Airway epithelial cell (primary cell): ENCODE measurements around a stretch of chr3.

GRCh38 chr3:192943191-192943894 lies 25.7 kb upstream of the MB21D2 start:
- RAMPAGE, long total RNA = no peak

GRCh38 chr3:193555614-193556216 lies 1.0 kb upstream of the ATP13A4 start:
- RAMPAGE, long total RNA = no peak

GRCh38 chr3:193711366-193711915 lies 118.4 kb downstream of the OPA1 start:
- RAMPAGE, long total RNA = no peak

DNA sequence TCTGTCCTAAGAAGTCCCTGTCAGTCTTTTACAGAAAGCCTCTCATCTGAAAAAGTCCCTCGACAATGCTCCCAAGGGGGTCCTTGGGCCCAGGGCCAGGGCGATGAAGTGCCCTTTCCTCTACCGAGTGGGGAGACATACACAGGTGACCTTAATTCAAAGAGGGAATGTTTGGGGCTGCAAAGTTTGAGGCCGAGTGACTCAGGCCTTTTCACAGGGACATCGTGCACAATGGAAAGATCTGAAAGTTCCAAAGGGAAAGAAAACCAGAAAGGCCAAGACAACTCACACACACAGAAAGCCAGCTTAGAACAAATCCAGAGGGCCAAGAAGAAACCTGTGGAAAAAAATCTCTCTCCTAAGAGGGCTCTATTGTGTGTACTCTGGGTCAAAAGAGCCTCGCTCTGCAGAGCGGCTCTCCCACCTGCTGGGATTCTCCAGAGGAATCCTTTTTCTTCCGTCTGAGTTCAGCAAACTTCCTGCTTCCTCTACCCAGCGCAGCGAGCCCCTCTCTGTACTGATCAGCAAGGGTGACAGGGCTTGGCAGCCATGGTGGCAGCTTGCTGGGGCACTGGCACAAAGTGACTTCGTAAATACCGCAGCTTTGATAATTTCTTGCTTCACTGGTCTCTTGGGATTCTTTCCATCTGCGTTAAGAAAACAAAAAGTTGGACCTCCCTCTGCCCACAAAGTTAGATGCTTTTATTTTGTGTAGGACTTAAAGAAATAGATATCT lies 259.1 kb downstream of the OPA1 start:
- RAMPAGE, long total RNA = no peak

DNA sequence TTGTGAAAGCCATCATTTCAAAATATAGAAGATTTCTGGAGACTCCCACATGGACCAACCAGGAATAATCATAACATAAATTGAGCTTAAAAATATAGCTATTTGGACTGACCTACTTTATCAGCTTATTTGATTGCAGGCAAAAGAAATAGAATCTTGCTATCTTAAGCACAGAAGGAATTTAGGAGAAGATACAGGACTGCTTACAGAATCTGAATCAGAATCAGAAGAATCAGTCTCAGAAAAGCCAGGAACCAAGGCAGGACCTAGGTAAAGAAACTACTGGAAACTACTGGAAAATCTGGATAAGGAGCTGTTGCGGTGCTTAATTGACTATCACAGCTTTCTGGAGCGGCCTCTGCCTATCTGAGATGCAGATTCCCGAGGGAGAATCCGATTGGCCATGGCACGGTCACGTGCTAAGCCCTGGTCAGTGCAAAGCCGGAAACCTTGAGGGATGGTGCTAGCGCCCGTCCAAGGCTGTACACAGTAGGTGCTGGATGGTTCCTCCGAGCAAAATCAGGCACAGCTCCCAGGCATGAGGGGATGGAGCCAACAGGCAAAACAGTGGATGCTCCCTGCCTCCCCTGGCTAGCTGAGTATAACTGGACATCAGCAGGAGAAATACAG lies 238.8 kb upstream of the HES1 start:
- RAMPAGE, long total RNA = no peak

GRCh38 chr3:193910652-193911447 lies 225.1 kb upstream of the HES1 start:
- RAMPAGE, long total RNA = no peak

DNA sequence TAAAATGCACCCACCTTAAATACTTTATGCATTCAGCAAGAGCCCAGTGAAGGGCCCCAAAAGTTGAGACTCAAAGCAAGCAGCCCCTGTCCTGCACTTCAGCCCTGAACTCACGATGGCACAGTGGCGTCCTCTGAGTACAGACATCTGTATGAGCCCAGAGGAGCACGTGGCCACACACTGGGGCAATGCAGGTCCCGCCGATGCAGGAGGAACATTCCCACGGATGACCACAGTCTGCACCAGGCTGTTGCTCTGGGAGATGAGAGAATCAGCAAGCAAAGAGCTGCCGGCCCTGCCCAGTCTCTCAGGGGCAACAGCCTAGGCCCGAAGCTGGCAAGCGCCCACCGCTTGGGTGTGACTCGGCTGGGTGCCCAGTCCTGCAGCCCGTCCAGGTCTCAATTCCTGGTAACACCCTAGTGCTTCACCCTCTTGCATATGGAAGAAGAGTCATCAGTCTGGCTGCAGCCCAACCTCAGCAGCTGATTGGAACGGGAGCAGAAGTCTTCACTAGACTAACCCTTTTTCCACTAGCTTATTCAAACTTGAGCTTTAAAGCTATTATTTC lies 153.7 kb upstream of the HES1 start:
- RAMPAGE, long total RNA = no peak

DNA sequence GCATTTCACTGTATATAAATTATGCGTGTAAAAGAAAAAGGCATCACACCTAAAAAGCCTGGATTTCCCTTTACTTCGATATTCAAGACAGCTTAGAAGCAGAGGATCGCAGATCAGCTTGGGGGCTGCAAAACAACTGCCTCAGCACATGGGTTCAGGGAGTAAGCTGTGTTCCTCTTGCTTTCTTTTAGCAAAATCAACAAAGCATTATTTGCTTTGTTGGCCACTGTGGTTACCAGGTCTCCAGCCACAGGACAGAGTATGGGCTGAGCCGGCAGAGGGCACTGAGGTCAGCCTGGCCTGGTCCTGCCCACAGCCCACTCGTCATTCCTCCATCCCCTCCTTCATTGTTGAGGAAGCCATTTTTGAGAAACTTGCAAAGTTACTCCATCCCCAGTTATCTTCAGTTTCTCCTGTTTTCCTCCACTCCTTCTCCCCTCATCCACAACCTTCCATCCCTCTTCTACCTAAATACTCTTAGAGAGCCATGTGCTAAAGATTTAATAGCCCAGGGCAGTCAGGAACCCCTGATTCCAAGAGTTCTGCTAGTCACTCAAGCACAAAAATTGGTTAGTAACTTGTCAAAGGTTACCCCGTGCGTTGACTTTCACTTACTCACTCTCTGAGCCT lies 60.1 kb upstream of the HES1 start:
- RAMPAGE, long total RNA = no peak

GRCh38 chr3:194130543-194131820 lies 5.0 kb upstream of the HES1 start:
- RAMPAGE, long total RNA = no peak

- RAMPAGE, long total RNA = no peak
Measured at GRCh38 chr3:194136746-194137393, 922 bp downstream of the HES1 start.

DNA sequence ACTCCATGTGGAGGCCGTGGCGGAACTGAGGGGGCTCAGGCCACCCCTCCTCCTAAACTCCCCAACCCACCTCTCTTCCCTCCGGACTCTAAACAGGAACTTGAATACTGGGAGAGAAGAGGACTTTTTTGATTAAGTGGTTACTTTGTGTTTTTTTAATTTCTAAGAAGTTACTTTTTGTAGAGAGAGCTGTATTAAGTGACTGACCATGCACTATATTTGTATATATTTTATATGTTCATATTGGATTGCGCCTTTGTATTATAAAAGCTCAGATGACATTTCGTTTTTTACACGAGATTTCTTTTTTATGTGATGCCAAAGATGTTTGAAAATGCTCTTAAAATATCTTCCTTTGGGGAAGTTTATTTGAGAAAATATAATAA lies 2.2 kb downstream of the HES1 start:
- RAMPAGE, long total RNA = no peak

DNA sequence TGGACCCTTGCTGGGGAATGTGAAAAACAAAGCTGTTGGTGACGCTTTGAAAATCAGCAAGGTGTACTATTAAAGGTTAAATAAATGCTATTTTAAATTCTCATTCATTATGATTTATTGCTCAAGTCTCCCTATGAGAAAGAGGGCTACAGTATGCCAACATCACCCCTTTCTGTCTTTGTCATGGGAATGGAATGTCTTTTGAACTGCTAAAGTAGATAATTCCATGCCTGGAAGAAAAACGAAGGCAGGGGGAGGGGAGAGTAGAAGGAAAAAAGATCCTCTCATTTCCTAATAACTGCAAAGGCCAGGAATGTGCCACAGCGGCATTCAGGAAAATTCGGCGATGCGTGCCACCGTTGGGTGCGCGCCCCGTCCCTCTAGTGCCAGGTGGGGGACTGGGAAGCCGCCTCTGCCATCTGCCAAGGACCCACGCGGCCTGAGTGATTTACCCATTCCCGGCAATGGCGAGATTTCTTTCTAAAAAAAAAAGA lies 54.7 kb downstream of the CPN2 start:
- RAMPAGE, long total RNA = no peak

DNA sequence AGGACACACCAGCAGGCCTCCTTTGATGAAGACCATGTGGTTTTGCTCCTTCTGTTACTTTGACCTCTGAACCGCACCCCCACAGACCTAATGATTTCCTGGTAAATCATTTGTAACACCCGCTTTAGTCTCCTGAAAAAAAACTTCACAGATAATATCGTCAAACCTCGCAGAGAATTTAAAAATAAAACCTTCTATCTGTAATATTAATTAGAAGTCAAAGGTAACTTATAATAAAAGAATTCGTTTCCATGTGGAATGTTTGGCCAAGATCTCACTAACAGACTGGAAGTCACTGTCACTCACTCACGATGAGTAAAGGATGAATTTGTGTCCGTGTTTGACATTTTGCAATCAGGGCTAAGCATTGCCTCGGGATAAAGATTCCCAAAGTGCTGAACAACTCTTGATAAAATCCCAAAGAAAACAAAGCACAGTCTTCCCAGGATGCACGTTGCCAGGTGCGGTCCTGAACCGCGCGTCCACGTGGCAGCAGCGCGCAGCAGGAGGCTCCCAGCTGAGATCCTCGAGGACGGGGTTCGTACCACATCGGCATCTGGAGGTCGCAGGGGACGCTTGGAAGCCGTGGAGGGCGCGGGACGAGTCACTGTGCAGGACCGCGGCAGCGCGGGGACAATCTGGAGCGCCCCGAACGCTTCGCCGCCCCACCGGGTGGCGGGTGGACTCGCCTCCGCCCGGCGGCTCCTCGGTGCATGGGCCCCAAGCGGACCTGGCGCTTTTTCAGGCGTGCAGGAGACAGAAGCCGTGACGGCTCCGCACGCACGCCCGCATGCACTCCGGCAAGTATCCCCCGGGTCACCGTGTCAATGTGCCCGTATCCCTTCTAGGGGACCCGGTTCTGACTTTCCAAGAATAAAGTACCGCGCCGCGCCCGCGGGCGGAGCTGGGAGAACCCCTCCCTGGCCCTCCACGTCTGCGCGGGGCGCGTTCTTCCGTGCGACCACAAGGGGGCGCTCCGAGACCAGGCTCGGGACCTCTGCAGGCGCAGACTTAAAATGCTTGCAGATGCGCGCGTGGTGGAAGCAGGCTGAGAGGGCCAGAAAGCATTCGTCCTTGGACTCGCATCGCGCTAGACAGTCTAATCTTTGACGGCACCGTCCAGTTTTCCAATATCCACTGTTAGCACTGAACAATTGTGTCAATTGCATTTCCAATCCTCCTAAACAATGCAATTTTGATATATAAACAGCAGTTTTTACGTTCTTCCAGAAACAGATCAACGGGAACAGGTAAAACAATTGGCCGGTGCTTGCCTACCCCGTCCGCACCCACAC lies 17.7 kb downstream of the CPN2 start:
- RAMPAGE, long total RNA = no peak

DNA sequence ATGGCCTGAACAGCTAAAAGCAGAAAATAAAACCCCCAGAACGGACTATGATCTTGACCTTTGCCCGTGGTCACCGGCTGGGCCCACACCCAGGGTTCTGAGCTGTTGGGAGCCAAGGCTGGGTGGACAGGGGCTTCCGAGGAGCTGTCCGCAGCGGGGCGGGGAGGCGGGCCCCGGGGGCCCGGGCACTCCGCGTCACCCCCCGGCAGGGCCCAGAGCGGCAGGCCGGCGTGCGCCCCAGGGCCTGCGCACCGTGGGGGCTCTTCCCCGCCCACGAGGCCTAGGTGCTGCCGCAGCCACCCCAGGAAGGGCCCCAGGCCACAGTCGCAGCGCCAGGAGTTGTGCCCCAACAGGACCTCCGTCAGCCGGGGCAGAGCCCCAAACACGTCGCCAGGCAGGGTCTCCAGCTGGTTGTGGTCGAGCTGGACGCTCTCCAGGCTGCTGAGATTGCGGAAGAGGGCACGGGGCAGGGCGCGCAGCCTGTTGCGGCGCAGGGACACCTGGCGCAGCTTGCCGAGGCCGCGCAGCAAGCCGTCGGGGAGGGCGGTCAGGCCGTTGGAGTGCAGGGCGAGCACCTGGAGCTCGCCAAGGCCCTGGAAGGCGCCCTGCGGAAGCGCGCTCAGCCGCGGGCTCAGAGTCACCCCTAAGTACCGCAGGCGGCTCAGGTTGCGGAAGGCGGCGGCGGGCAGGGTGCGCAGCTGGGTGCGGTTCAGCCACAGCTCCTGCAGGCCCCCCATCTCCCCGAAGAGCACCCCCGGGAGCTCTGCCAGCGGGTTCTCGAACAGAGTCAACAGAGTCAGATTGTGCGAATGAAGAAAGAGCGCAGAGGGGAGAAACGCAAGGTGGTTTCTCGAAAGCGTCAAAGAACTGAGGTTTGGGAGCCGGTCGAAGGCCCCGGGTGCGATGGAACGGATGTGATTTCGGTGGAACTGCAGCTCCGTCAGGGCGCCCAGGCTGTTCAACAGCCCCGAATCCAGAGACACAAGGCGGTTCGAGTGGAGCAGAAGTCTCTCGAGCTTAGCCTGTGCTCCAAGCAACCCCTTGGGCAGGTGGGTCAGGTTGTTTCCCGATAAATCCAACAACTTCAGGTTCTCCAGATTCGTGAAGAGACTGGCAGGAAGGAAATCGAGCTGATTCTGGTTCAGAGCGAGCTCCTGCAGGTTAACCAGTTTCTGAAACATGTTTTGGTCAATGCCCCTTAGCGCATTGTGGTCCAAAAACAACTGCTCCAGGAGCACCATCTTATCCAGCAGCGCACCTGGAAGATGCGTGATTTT lies 1.9 kb downstream of the GP5 start:
- RAMPAGE, long total RNA = no peak

DNA sequence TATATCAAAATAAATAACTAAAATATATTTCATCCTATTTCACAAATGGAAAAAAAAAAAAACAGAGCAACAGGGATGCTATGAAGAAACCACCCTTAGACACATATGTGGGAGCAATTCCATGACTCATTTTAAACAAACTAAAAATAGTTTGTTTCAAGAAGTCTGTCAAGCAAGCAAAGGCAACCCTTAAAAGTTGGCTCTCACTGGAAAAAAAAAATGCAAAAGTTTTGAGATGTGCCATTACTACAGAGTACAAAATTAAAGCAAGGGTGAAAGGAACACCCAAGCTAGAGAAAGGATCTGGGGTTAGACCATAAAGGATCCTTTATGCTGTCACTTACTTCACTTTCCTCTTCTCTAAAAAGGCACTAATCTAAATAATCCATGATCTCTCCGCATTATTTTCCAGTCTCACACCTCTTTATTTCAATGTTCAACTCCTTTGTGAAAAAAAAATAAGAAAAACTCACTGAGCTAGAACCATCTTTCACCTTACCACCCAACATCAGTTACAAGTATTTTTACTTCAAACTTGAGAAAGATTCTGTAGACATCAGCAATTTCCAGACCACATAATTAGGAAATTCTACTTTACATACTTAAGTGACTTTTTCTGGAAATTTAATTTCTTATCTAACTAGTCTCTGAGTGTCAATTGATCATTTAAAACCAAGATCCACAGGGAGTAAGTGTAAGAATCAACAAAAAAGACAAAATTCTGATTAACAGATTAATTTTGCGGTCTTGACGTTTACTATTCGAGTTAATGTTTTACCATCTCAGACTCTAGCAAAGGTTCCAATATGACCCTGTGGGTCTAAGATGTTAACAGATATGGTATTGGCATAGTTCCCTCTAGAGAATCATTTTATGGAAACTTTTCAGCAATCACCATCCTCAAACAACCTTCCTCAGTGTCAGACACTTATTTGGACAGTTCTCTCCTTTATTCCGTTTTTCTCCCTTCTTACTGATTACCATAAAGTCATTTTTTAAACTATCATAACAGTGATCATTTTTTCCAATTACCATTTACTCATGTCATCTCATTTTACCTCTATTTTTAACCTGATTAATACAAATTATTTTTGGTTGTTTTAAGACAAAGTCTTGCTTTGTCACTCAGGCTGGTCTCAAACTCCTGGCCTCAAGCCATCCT lies 5.2 kb downstream of the ATP13A3 start:
- RAMPAGE, long total RNA = no peak

DNA sequence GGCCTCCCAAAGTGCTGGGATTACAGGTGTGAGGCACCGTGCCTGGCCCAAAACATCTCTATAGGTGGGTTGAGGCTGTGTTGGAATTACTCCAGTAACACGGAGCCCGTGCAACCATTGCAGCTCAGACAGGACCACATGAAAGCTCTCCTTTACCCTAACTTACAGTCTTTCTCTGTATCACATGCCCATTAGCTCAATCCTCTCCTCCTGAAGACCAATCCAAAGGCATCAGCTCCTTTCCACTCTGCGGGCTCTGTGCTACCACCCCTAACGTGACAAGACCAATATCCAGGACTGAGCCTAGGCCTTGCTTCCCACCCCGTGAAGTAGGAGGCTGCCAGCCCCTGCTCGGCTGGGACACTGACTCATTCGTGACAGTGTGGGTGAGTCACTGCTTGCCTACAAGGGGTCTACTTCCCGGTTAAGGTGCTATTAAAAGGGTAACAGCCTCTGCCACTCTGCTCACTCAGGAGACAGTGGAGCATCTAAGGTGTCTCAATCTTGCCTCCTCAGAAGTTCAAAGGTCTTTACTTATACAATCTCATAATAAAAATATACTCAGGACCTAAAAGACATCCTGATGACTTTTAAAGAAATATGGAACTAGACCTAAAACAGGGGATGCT lies 55.2 kb downstream of the TMEM44 start:
- RAMPAGE, long total RNA = no peak

- RAMPAGE, long total RNA = no peak
Measured at GRCh38 chr3:194594471-194595072, 38.6 kb downstream of the TMEM44 start.

DNA sequence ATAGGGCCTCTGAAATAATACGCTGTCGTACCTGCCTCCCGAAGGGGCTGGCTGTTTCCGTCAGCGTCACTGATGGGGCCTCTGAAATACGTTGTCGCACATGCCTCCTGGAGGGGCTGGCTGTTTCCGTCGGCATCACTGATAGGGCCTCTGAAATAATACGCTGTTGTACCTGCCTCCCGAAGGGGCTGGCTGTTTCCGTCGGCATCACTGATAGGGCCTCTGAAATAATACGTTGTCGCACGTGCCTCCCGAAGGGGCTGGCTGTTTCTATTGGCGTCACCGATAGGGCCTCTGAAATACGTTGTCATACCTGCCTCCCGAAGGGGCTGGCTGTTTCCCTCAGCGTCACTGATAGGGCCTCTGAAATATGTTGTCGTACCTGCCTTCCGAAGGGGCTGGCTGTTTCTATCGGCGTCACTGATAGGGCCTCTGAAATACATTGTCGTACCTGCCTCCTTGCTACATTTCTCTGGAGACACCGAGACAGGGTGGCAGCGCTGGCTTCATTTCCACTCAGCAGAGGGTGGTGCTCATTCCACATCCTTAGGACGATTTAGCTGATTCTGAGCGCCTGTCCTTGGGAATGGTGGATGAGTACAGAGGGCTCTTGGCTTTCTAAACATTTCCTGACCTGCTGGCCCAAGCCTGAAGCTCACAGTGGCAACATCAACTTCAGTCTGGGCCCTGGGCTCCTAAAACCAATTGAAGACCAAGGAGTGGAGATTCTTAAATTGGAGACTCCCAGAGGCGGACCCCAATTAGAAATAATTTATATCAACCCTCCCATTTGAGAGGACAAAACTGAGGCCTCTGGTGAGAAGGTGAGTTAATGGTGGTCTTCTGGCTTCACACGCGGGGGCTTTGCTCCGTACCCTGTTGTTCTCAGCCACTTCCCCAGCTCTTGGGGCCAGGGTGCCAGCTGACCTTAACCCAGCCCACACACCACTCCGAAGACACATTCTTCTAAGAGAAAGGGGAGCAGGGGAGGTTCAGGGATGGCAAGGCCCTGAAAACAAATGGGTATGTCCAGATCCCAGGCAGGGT lies 2.1 kb downstream of the TMEM44 start:
- RAMPAGE, long total RNA = no peak

GRCh38 chr3:195087385-195087769 lies 183.6 kb downstream of the XXYLT1 start:
- RAMPAGE, long total RNA = no peak

DNA sequence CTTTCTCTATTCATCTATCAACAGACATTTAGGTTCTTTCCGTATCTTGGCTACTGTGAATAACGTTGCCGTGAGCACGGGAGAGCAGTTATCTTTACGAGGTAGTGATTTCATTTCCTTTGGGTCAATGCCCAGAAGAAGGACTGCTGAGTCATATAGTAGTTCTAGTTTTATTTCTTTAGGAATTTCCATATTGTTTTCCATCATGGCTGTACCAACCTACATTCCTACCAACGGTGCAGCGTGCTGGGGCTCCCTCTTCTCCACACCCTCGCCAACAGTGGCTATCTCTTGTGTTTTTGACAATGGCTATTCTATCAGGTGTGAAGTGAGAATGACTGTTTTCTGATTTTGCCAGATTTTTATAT lies 168.3 kb downstream of the XXYLT1 start:
- RAMPAGE, long total RNA = no peak